ENCODE results near the genes SETD2, SPINK8, FBXW12 and COL7A1.

GRCh38 chr3:46952903-46953569, 23.5 kb downstream of the CCDC12 start:
- PRO-cap, 2 experiments, result no peak in any of the 2 experiments

DNA sequence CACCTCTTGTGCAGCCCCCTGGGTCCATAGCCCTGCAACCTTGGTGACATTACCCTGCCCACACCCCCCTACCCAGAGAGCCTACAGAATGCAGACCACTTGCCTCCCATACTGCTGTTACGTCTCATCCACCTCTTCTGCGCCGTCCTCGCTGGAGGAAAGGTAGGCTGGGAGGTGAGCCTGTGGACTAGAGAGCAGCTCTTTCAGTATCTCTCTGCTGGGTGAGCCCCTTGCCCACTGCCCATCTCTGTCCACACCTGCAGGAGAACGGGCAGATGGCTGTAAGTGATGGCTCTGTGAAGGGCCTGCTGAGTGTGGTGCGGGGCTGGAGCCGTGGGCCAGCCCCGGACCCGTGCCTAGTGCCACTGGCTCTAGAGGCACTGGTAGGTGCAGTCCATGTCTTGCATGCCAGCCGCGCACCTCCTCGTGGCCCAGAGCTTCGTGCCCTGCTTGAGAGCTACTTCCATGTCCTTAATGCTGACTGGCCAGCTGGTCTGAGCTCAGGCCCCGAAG, 11.7 kb downstream of the NBEAL2 start:
- PRO-cap, 2 experiments, result no peak in any of the 2 experiments

DNA sequence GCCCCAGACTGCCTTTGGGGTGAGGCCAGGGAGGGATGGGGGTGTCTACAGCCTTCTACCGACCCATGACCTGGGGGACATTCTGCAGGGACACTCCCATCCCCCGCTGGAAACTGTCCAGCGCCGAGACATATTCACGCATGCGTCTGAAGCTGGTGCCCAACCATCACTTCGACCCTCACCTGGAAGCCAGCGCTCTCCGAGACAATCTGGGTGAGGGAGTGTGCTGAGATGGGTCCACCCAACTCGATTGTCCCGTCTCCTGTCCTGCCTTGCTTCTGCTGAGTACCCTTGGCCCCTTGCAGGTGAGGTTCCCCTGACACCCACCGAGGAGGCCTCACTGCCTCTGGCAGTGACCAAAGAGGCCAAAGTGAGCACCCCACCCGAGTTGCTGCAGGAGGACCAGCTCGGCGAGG, 23.4 kb downstream of the NBEAL2 start:
- PRO-cap, 2 experiments, result no peak in any of the 2 experiments

- PRO-cap, 2 experiments, result peak in 2 of 2 experiments; most common plus-strand start chr3:47163785 (in 1); most common minus-strand start chr3:47164091 (in 2)
These were observed at the start of gene SETD2 for GRCh38 chr3:47163497-47164557. Gene SETD2, minus strand, starts transcription at chr3:47164113.

- PRO-cap, 2 experiments, result peak in 2 of 2 experiments; most common plus-strand start chr3:47381561 (in 1); most common minus-strand start chr3:47381426 (in 1)
These were observed 544 bp downstream of the PTPN23 start for GRCh38 chr3:47381329-47381801.

DNA sequence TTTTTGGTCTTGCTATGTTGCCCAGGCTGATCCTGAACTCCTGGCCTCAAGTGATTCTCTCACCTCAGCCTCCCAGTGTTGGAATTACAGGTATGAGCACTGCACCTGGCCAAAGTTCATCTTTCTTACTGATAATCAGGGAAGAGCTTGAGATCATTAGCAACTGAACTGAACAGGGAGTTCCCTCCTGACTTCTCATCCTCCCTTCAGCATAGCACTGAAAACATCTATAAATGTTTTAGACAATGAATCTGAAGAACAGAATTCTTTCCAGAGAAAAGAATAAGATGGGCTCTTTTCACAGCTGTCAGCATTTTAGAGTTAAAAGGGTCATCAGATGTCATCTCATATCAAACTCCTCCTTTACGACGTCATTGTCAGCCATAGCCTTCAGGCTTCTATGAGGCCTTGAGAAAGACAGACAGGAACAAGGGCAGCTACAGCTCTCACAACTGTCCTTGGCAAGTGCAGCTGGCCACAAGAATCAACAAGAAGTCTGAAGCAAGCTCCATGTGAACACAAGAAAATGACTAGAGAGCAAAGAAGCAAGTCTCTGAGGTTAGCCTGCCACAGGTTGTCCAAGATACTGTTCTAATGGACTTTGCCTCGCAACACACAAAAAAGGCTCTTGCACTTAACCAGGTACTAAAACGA, 33.7 kb downstream of the SCAP start:
- PRO-cap, 2 experiments, result no peak in any of the 2 experiments

DNA sequence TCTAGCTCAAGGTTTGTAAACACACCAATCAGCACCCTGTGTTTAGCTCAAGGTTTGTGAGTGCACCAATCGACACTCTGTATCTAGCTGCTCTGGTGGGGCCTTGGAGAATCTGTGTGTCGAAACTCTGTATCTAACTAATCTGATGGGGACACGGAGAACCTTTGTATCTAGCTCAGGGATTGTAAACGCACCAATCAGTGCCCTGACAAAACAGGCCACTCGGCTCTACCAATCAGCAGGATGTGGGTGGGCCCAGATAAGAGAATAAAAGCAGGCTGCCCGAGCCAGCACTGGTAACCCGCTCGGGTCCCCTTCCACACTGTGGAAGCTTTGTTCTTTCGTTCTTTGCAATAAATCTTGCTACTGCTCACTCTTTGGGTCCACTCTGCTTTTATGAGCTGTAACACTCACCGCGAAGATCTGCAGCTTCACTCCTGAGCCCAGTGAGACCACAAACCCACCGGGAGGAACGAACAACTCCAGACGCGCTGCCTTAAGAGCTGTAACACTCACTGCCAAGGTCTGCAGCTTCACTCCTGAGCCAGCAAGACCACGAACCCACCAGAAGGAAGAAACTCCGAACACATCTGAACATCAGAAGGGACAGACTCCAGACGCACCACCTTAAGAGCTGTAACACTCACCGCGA, 85.2 kb downstream of the DHX30 start:
- PRO-cap, 2 experiments, result no peak in any of the 2 experiments

- PRO-cap, 2 experiments, result peak in 2 of 2 experiments; most common plus-strand start chr3:48088235 (in 2); most common minus-strand start chr3:48088112 (in 1)
These were observed 71.8 kb upstream of the MAP4 start for GRCh38 chr3:48087978-48088542.

- PRO-cap, 2 experiments, result no peak in any of the 2 experiments
These were observed 69.2 kb downstream of the CDC25A start for GRCh38 chr3:48119005-48119373.

DNA sequence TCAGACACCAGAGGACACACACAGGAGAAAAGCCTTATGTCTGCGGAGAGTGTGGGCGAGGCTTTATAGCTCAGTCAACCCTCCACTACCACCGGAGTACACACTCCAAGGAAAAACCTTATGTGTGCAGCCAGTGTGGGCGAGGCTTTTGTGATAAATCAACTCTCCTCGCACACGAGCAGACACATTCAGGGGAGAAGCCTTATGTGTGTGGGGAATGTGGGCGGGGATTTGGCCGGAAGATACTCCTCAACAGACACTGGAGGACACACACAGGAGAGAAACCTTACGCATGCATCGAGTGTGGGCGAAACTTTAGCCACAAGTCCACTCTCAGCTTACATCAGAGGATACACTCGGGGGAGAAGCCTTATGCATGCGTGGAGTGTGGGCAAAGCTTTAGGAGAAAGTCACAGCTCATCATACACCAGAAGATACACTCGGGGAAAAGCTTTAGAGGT, 28.4 kb downstream of the ZNF589 start:
- PRO-cap, 2 experiments, result no peak in any of the 2 experiments

- PRO-cap, 2 experiments, result no peak in any of the 2 experiments
These were observed at the start of gene SPINK8 for GRCh38 chr3:48333407-48333936. Gene SPINK8, minus strand, starts transcription at chr3:48333661.

DNA sequence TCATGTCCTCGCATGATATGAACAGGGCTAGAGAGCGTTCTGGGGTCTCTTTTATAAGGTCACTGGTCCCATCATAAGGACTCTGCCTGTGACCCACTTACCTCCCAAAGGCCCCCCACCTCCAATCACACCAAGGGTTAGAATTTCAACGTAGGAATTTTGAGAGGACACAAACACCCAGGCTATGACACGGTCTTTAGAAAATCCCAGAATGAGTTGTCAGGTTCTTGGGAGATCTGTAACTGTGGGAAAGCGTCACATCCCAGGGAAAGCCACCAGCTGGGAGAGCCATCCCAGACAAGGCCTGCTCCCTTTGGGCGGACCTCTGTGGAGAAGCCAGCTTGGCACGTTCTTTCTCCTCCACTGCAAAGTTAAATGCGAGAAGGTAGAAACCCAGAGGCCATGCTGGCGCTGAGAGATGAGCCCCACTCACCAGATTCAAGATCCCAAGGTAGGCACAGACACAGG, at the start of gene FBXW12:
FBXW12 (plus strand) TSS at position 350 of the 468 bp plus-strand sequence.
- PRO-cap, 2 experiments, result no peak in any of the 2 experiments

DNA sequence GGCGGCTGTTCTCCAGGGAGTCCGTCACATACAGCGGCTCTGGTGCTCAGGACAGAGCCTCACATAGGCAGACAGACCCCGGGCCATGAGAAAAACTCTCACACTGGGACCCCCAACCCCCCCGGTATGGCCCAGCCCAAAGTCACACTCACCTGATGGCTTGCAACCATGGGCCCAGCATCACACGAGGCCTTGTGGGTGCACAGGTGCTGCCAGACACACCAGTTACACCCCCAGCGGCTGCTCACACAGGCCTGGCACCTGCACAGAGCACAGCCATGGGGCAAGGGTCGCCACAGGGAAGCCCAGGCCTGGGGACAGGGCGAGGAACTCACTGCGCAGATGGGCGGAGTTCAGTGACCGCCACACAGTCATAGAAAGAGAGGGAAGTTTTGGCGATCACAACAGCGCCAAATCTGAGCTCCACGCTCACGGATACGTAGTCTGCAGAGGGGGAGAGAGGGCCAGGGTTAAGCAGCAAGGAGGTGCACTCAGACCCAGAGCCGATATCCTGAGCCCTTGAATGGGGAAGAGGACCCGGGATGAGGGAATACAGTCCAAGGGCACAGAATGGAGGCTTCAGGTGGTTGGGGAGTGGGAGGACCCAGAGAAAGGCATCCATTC, 9.3 kb downstream of the PLXNB1 start:
- PRO-cap, 2 experiments, result no peak in any of the 2 experiments

- PRO-cap, 2 experiments, result no peak in any of the 2 experiments
These were observed 7.1 kb downstream of the PLXNB1 start for GRCh38 chr3:48422663-48423299.

- PRO-cap, 2 experiments, result no peak in any of the 2 experiments
These were observed 3.8 kb upstream of the PLXNB1 start for GRCh38 chr3:48433542-48434248.

GRCh38 chr3:48503026-48503379, 971 bp downstream of the SHISA5 start:
- PRO-cap, 2 experiments, result no peak in any of the 2 experiments

GRCh38 chr3:48594956-48596332, at the start of gene COL7A1:
Gene COL7A1, minus strand, starts transcription at chr3:48595329.
- PRO-cap, 2 experiments, result peak in 2 of 2 experiments; most common minus-strand start chr3:48595299 (in 1)

DNA sequence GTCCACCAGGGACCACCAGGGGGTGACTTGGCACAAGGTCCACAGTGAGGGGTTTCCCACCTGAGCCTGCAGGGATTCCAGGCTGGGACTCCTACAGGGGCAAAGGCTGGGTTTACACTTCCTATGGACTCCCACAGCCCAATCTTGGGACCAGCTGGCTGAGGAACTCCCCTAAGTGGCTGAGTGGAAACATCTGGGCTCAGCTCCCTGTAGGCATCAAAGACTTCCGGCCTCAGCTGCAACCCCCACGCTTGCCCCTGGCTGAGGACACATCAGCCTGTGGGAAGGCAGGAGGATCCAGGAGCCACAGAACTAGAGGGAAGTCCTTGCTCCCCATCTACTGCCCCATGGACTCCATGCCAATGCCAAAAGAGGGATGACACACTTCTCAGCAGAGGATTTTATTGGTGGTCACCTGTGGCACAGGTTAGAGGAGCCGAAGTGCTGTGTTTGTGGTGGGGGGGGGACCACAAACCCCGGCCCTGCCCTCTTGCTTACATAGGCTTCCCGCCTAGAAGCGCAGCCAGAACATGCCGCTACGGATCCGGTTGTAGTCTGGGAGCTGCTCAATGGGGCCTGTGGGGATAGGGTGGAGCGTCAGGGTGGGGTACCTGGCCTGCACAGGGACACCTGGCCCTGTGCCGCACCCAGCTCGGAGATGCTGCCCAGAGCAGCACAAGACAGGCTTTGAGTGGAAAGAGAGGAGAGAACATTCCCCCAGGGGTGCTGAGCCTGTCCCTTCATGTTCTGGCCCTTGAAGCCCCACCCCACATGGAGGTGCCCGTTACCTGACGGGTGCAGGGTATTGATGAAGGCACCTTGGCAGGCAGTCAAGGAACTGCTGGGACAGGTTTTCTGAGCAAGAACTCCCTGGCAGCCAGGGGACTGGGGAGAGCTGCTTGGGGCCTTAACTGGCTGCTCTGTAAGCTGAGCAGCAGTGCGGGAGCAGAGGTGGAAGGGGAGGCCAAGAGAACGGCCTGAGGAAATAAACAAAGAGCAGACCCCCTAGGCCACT, 3.8 kb upstream of the COL7A1 start:
- PRO-cap, 2 experiments, result no peak in any of the 2 experiments

- PRO-cap, 2 experiments, result no peak in any of the 2 experiments
These were observed 859 bp upstream of the P4HTM start for GRCh38 chr3:48989145-48989618.

DNA sequence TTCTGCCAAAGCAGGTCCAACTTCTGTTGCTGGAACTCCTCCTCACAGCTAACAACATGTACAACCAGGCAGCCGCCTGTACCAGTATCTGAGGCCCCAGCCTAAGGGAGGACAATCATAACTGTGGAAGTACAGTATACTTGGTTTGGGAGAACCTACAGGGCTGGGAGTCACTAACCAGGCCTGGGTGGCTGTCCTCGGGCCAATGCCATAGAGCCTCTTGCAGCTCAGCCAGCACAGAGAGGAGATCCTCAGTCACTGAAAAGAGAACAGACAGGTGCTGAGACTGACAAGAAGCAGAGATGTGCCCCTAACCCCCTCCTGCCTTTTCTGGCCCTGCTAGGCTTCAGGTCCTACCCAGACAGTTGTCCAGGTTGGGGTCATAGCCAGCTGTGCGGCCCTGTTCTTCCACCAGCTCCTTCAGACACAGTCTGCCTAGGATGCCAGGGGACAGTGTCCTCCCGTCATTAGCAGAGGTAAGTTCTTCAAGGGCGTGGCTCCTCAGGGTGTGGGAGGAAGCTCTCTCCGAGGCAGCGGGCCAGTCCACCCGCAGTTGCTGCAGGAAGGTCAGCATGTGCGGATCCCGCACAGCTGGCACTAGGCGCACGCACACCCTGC, 1.0 kb downstream of the DALRD3 start:
- PRO-cap, 2 experiments, result no peak in any of the 2 experiments